Neutrophil (primary cell): ENCODE measurements around a stretch of chr22.

DNA sequence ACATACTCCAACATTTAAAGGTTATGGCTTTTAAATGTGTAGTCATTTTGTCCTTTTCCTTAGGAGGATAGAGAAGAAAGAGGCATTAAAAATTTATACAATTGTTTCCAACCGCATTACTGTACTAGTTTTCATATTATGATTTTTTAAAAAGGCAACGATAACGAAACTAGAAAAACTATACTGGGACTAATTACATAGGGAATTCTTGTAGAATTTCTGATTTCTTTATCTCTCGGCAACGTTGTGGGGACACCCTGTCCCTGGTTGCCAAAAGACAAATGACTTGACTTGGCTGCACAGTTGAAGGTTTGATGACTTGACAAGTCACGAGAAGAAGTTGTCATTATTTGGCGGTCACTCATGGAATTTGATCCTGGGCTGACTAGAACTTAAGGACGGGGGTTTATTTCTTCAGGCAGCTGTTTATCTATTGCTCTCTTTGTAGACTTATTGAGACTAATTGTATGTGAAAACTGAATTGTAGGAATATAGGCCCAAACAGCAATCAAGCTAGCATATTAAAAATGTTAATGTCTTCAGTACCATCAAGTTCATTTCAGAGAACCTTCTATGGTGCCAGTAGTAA is 68.9 kb upstream of the ADSL start:
- PRO-cap: no peak

- PRO-cap: no peak
Observed at GRCh38 chr22:40330601-40331032, 15.7 kb upstream of the ADSL start.

DNA sequence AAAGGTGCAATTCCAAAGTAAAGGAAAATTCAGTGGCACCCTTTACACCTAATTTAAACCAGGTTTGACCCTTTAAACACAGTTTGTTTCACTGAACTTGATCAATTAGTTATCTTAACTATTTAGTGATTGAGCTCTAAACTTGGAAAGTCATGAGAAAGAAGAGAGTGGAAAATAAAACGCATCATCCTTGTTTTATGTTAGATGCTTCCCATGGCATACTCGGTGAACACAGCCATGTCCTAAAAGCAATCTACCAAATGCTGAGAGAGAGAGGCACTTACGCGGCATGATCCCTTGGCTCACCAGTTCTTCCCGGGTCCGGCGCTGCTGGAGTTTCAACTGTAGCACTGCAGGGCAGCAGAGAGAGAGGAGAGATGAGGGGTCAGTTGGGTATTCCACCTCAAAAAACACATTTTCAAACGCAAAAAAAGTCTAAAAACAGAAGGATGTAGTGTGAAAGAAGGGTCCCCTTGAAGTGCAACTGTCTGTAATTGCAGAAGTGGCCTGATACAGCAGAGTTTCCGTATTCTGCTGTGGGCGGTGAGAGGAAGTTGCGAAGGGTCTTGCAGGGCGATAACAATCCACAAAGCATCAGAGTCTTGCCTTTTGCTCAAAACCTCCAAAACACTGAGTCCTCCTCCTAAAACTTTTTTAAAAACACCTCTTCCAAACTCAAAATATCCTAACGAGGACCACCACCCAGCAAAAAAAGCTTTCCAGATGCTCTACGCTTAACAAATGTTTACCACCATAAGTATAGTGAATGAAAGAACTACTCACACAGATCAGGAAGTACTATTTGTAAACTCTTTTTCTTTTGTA is 92.8 kb downstream of the SGSM3 start:
- PRO-cap: no peak

DNA sequence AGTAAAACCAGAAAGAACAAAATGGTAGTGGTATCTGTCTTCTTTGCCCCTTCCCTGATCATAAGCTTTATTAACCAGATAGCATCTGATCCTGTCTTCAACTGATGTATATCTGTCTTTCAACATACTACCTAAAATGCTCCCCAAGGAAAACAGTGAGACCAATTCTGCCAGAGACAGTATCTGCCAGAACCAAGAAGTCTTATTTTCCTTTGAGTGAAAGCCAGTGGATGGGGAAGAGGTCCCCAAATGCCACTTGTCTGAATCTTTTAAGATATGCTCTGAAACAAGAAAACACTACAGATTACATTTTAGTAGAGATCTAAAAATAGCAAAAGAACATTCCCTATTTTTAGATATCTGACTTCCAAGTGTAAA is 104.0 kb downstream of the MRTFA start:
- PRO-cap: no peak

DNA sequence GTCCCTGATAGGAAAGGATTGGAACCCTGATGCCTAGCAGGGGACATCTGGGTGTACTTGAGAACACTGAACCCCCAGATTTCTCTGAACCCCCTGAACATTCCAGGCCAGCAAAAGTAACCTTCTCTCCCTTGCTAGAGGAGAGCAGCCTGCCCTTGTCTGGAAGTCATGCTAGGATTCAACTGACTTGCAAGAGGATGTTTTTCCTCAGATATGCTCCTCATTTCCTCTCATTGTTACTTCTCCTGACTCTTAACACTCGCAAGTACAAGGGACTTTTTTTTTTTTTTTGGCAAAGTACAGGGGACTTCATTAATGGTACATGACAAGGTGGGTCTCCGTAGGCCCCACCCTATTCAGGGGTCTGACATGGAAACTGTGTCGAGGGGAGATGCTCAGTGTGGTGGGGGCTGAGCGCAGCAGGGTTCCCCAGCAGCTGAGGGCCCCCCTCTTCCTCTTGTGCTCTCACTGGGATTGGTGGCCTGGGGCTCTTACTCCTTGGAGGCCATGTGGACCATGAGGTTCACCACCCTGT is 6.2 kb upstream of the MCHR1 start:
- PRO-cap: no peak

DNA sequence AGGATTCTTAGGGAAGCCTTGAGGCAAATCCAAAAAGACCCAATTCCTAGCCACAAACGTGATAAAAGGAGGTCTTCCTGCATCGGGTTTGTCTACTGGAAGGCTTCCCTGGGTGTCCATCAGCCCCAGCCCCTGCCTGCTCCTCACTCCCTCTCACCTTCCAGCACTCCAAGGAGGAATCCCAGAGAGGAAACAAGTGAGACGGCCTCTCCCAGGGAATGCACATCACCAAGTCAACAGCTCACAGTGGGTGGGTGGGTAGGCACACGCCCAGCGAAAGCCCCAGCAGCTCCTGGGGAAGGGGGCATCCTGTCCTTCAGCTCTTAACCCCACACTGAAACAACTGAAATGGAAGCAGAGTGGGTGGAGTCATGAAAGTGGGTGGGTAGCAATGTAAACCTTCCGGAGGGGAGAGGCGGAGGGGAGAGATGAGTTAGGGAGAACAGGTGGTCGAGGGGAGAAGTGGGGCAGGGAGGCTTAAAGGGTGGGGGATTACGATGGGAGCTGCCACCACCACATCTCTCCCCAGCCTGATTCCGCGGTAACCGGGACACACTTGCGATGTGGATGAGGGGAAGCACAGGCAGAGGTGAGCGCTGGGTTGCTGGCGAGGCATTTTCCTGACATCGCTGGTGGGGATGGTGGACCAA is 5.4 kb downstream of the MCHR1 start:
- PRO-cap: no peak

- PRO-cap: no peak
Observed at GRCh38 chr22:40714451-40715058, 35.3 kb downstream of the MCHR1 start.

DNA sequence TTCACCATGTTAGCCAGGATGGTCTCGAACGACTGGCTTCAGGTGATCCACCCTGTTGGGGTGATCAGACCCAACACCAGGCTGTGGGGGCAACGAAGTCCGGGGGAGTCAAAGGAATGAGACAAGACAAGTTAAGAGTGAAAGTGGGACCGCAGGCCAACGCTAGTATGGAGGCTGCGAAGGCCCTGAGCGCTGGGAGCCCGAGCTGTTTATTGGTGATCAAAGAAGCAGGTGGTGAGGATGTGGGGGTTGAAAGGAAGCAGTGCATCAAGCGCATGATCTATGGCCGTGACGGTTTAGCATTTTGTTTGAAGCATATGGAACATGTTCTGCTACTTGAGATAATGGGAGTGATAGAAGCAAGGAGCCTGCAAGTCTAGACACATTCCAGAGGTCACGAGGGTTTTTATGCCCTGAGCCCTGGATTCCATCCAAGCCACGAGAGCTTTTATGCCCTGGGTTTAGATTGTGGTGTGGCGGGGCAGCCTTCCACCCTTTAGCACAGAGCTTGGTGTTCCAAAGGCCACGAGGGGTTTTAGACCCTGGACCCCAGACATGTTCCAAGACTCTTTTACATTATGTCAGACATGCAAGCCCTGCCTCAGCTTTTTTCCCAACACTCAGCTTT is 49.5 kb downstream of the MCHR1 start:
- PRO-cap: no peak

- PRO-cap: no peak
Observed at GRCh38 chr22:40953257-40953991, 2.2 kb downstream of the RBX1 start.

DNA sequence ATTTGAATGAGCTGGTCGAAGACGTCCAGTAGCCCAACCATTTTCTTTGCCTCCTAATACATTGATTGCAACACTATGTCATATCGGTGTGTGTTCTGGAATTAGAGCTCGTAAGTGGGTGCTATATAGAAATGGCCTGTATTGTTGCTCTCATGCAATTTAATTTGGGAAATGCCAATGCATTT is 725 bp downstream of the EP300 start:
- PRO-cap: no peak

DNA sequence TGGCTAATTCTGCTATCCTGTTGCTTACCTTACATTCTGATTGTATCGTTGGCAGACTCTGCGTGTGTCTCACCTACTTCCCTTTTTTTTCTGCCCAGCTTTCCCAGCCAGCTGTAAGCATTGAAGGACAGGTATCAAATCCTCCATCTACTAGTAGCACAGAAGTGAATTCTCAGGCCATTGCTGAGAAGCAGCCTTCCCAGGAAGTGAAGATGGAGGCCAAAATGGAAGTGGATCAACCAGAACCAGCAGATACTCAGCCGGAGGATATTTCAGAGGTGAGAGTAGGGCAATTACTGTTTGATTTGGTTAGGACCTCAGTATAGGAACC is 53.4 kb upstream of the L3MBTL2 start:
- PRO-cap: no peak

GRCh38 chr22:41177630-41178547 is 27.2 kb upstream of the L3MBTL2 start:
- PRO-cap: no peak

GRCh38 chr22:41223227-41223797 is 17.4 kb downstream of the CHADL start:
- PRO-cap: no peak

GRCh38 chr22:41229946-41230514 is 10.7 kb downstream of the CHADL start:
- PRO-cap: no peak

- PRO-cap: no peak
Observed at GRCh38 chr22:41301975-41303175, 1.1 kb downstream of the ZC3H7B start.

DNA sequence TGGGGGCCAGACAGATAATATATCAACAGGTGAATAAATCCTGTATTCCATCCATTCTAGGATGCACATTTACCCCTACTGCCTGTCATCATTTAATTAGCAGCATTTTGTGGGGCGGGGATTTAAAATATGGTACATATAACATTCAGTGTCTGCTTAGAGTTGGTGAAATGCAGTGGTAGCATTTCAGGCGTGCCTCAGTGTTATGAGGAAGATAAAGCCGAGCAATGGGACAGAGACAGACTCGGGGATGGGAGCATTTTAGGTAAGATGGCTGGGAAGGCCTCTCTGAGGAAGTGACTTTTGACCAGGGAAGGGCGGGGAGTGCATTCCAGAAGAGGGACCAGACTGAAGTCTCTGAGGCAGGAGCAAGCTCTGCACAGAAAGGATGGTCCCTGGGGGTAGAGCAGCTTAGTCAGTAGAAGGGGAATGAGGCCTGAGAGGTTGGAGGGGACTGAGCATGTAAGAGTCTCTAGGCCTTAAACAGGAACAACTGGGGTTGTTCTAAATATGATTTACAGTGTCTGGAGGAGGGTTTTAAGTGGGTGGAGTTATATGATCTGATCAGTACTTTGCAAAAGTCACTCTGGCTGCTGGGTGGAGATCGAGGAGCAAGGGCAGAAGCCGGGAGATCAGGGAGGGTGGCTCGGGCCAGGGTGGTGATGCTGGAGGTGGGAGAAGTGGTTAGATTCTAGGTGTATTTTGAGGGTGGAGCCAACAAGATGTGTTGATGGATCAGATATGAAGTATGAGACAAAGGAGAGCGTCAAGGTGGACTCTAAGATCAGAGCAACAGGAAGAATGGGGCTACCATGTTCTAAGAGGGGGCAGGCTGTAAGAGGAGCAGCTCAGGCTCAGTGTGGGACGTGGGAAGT is 31.7 kb upstream of the TEF start:
- PRO-cap: no peak

DNA sequence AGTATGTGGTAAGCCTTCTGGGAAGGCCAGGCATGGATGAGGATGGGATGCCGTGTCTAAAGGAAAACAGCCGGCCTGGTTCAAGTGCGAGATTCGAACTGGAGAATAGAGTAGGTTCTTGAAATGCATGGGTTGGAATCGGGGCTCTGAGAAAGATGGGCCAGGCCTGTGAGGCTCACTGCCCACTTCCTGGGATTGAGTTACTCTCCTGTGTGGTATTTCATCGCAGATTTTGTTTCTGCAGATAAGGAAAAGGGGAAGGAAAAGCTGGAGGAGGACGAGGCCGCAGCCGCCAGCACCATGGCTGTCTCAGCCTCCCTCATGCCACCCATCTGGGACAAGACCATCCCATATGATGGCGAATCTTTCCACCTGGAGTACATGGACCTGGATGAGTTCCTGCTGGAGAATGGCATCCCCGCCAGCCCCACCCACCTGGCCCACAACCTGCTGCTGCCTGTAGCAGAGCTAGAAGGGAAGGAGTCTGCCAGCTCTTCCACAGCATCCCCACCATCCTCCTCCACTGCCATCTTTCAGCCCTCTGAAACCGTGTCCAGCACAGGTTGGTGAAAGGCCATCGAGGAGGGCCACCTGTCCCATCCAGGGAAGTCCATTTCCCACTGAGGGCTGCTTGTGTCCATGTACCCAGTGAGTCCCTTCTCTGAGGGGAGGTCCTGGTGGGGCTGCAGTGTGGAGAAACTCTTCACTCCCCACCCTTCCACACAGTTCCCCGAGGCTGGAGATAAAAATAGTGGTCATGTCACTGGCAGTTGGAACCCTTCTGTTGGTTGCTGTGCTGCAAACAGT is 5.6 kb downstream of the TEF start:
- PRO-cap: no peak

DNA sequence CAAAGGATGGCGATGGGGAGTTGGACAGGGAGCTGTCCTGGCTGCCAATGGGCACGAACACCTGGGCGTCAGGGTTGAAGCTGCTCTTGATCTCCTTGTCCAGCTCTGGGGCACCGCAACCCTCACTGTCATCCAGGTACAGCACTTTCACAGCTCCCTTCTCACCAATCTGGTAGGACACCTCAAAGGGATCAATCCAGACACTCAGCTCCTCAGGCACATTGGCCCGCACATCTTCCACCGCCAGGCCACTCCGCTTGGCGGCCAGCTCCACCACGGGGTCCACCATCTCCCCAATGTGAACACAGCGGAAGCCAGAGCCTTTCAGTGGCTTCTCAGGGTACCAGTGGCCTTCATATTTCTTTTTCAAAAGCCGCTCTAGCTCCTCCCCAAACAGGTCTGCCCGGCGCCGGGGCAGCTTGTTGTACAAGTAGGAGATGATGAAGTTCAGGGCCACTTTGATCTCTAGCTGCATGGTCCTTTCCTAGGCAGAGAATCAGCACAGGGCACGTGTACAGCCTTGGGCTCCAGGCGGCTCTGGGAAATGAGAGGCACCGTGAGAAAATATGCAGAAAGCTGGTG is 9.6 kb downstream of the TOB2 start:
- PRO-cap: no peak

GRCh38 chr22:41447447-41448234 is 1.0 kb upstream of the TOB2 start:
- PRO-cap: unidirectional peak, minus-strand start at chr22:41447613

GRCh38 chr22:41471383-41471694 is 2.4 kb downstream of the ACO2 start:
- PRO-cap: no peak